Neutrophil (primary cell): ENCODE measurements around a stretch of chr16.

- PRO-cap = no peak
These were observed 59.4 kb downstream of the CYLD start for GRCh38 chr16:50800982-50801941.

- PRO-cap = no peak
These were observed 30.9 kb downstream of the SALL1 start for GRCh38 chr16:51120018-51120736.

DNA sequence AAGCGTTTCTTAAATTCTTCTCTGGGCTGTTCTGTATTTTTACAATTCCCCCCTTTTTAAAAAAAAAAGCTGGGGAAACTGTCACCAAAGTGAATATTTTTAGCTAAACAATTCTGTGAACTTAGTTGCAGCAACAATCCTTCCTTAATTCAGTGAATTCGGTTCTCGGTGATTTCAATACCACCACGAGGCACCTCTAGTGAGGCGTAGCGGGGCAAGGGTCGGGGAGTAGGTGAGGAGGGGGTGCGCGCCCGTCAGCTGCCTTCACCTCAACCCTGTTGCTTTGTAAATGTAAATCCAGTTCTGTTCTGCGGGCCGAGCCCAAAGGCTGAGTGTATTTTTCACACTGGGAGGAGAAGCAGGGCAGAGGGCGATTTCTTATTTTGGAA, 17.4 kb downstream of the SALL1 start:
- PRO-cap = no peak

- PRO-cap = no peak
These were observed 2.5 kb upstream of the SALL1 start for GRCh38 chr16:51153536-51154098.

DNA sequence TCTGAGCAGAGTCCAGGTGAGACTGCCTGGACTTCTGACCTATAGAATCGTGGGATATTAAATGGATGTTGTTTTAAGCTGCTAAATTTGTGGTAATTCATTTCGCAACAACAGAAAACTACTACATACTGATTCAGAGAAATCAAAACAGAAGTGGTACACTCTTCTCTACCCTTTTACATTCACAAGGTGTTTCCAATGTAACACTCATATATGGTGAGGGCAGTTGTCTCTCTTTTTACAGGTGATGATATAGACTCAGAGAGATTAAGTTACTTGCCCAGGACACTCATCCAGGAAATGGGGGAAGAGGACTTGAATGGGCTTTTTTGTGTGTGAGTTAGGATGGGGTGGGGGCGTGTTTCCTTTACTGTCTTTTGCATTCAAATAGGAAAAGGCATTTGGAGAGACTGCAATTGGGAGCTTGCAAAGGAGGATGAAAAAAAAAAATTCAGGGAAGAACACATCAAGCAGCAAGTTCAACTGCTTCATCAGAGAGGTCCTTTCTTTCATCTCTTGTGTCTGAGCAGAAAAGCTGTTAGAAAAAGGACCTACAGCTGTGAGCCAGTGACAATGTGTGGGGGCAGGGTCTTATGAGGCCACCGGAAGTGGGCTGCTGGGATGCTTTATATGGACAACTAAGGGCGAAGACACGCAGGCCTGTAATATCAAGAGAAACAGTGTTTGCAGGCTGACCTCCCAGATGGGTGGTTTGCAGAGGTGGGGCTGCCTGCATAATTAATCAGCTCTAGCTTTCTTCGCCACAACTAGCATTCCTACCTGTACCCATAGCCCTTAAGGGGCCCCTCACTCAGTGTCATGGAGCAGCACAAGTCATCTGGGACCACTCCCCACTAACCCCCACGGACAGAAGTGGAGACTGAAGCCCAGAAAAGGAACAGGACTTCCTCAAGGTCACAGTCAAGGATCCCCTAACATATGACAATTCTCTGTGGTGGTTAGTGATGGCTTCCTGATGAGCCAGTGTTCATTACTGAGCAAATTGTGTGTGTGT, 30.3 kb upstream of the SALL1 start:
- PRO-cap = no peak

- PRO-cap = no peak
These were observed 375.5 kb upstream of the SALL1 start for GRCh38 chr16:51526510-51527062.

GRCh38 chr16:51646305-51646811, 495.3 kb upstream of the SALL1 start:
- PRO-cap = no peak

DNA sequence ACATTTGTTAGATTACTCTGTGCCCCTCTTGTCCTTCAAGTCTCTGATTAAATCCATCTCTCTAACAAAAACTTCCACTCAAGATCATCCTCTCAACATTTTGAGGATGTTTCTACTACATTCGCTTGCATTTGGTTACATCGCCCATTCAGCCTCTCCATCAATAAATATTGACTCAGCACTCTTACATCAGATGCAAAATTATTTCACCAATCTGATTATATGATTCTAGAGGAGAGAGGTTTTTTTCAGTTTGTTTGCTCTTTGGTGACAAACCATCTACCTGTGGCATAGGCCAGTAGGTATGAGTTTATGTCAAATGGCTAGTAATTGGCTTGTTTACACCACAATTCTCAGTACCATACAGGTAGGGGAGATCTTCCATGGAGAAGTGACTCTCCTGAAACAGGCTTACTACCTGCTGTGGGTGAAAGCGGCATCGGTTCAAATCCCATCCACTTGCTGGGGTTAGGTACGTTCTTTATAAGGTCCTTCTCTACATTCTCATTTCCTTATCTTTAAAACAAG, 52.3 kb downstream of the TOX3 start:
- PRO-cap = no peak

DNA sequence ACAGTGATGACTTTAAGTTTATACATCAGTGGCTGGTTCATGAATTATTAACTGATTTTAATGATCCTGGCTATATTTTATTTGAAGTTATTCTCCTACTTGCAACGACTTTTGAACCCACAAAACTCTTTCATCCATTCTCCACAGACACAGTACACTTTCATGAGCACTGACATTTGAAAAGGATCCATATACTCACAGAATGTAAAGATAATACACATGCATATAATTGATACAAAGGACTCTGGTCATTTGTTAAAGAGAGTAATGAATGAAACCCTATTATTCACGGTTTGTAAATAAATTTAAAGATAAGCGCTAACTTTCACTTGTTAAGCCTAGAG, 3.3 kb downstream of the TOX3 start:
- PRO-cap = no peak

- PRO-cap = no peak
These were observed 578 bp upstream of the CHD9 start for GRCh38 chr16:53054169-53054657.

- PRO-cap = no peak
These were observed 25.8 kb downstream of the CHD9 start for GRCh38 chr16:53080278-53081322.

DNA sequence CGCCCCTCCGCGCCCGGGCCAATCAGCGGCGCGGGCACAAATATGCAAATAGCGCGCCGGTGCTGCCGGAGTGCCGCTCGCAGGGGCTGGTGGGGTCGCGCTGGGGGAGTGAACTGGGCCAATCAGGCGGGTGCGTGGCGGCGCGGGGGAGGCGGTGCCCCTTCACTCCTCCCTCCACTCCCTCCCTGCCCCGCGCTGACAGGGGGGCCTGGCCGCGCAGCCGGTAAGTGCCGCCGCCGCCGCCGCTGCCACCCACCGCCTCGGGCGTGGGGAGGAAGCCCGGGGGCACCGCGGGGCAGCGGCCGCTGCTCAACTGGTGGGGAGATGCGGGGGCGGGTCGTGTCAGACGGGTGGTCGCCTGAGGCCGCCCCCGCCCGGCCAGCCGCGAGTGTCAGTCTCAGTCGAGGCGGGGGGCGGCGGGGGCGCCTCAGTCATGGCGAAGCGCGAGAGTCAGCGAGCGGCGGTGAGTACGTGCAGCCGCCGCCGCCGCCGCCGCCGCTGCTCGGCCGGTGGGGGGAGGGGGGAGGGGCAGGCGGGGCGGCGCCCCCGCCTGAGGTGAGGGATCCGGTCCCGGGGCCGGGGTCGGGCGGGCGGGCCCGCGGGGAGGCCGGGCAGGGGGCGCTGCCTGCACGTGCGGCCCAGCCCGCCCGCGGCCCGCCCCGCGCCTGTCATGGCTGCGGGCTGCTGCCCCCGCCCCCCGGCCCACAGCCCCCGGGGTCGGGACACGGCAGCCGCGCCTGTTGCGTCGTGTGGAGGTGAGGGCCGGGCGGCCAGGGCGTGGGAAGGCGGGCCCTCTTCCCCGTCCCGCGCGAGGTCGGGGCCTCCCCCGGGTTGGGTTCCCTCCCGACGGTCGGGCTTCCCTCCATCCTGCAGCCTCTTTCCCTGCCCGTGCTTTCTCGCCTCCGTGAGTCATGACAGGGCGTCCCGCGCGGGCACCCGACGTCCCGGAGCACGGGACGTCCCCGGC, 76.3 kb downstream of the CHD9 start:
- PRO-cap = bidirectional peak, plus-strand start at position 201 of the sequence, minus-strand start outside the sequence

GRCh38 chr16:53209357-53210036, 154.7 kb downstream of the CHD9 start:
- PRO-cap = no peak

DNA sequence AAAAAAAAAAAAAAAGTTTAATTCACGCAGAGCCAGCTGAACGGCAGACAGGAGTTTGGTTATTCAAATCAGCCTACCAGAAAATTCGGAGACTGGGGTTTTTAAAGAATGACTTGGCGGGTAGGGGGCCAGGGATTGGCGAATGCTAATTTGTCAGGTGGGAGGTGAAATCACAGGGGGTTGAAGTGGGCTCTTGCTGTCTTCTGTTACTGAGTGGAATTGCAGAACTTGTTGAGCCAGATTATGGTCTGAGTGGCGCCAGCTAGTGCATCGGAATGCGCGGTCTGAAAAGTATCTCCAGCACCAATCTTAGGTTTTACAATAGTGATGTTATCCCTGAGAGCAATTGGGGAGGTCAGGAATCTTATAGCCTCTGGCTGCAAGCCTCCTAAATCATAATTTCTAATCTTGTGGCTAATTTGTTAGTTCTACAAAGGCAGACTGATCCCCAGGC, 800 bp upstream of the RBL2 start:
- PRO-cap = no peak

- PRO-cap = no peak
These were observed 26.4 kb downstream of the AKTIP start for GRCh38 chr16:53476731-53476983.

DNA sequence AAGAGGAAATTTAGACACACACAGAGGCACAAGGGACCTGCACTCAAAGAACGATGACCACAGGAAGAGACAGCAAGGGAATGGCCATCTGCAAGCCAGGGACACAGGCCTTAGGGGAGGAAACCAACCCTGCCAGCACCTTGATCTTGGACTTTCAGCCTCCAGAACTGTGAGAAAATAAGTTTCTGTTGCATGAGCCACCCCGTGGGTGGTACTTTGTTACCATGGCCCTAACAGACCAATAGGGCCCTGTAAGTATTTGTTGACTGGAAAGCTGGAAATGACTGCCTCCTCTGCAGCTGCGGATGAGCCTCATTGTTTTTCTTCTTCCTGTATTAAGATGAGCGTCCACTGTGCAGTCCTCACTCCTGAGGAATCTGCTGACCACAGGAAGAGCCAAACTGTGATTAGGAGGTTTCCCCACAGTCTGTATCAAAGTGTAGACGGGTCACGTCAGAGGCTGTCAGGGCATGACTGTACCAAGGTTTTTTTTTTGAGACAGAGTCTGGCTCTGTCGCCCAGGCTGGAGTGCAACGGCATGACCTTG, 12.2 kb upstream of the AKTIP start:
- PRO-cap = no peak

- PRO-cap = bidirectional peak, plus-strand start at chr16:53518991, minus-strand start at chr16:53518820
These were observed 15.7 kb upstream of the AKTIP start for GRCh38 chr16:53518404-53519360.

DNA sequence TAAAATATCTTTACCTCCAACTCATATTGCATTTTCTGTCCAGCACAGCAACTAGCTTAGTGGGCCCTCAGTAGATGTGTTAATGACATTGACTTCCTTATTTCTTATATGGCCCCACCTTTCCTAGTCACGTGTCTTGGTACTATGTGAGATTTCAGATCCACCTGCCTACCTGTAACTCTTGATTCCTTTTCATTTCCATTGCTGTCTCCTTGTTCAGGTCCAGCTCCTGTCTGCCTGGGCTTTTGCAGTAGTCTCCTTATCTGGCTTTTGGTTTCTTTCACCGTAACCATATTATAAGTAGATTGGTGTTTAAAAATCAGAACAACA, 71.2 kb downstream of the FTO start:
- PRO-cap = no peak

GRCh38 chr16:53822907-53823583, 119.1 kb downstream of the FTO start:
- PRO-cap = no peak

- PRO-cap = no peak
These were observed 205.9 kb downstream of the IRX3 start for GRCh38 chr16:54080397-54081291.